ENCODE measurements around the genes TBCK, SEC24B and PLA2G12A.

- PRO-cap: unidirectional peak, plus-strand start at chr4:106315572
Measured at GRCh38 chr4:106315385-106315855, 589 bp downstream of the TBCK start.

GRCh38 chr4:106315856-106316671 is at the start of gene TBCK:
TSS of gene TBCK (minus strand) at chr4:106316209.
- PRO-cap: unidirectional peak, plus-strand start at chr4:106315957; bidirectional peak, plus-strand start at chr4:106316076, minus-strand start at chr4:106316008; bidirectional peak, plus-strand start at chr4:106316550, minus-strand start at chr4:106316204

- PRO-cap: no peak
Measured at GRCh38 chr4:107449845-107450308, 270.2 kb downstream of the PAPSS1 start.

- PRO-cap: no peak
Measured at GRCh38 chr4:107895950-107896626, 35.3 kb upstream of the CYP2U1 start.

- PRO-cap: unidirectional peak, minus-strand start at chr4:107997515
Measured at GRCh38 chr4:107997076-107997894, 7.6 kb downstream of the HADH start.

- PRO-cap: no peak
Measured at GRCh38 chr4:108107590-108108632, 60.8 kb downstream of the LEF1 start.

DNA sequence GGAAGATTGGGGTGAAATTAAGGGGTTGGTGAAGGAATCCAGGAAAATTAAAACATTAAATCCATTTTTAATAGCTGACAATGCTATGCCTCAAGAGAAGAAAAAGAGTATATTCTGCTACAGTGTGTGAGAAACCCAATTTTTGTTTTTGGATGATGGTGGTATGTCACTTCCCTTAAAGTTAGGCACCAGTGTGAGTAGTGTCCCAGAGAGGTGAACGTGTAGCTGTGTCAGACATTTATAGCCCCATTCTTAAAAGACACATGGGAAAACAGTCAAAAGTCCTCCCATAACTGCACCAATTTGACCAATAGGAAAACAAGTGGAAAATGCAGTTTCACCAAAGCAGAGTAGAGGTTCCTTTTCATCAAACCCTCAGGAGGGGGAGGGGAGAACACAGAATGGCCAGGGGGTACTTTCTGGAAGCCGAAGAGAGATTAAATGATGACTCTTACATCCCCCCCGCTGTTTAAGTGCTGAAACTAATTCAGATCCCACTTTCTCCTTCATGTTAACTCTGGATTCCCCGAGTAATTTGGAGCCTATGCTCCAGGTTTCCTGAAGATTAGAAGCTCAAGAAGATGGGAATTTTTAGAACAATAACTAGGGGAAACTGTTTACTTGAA is 1.9 kb upstream of the LEF1 start:
- PRO-cap: bidirectional peak, plus-strand start at position 370 of the sequence, minus-strand start at position 242 of the sequence; bidirectional peak, plus-strand start at position 468 of the sequence, minus-strand start at position 442 of the sequence

- PRO-cap: no peak
Measured at GRCh38 chr4:108622899-108623352, 2.5 kb downstream of the RPL34 start.

DNA sequence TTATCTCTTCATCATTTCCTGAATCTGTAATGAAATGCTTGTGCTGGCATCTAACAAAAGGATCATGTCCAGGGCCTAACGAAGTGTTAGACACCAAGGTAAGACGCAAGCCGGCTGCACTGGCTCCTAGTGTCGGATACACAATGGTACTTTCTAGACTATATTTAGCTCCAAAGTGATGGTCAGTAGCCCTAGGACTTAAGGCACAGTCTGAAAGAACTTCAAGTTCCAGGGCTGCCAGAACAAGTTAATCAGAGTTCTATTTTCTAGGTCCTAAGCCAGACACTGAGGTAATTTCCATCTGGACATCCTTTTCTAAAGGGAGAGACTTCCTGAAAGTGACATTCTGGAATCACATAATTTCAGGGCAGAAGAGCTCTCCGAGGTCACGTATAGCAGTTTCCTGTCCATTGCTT is 118.1 kb downstream of the COL25A1 start:
- PRO-cap: no peak

- PRO-cap: bidirectional peak, plus-strand start at chr4:109433275, minus-strand start at chr4:109433290; bidirectional peak, plus-strand start at chr4:109433627, minus-strand start at chr4:109433363; bidirectional peak, plus-strand start at chr4:109433858, minus-strand start at chr4:109433764
Measured at GRCh38 chr4:109433167-109434177, at the start of gene SEC24B. TSS of gene SEC24B (plus strand) at chr4:109433815.

DNA sequence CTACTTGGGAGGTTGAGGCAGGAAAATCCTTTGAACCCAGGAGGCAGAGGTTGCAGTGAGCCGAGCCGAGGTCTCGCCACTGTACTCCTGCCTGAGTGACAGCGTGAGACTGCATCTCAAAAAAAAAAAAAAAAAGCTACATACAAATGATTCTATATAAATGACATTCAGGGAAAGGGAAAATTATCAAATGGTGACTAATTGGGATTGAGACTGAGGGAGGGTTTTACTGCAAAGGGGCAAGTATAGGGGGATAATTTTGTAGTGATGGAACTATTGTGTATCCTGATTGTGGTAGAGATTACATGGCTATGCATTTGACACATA is 31.8 kb upstream of the MCUB start:
- PRO-cap: no peak

- PRO-cap: no peak
Measured at GRCh38 chr4:109537296-109537742, 22.7 kb upstream of the MCUB start.

DNA sequence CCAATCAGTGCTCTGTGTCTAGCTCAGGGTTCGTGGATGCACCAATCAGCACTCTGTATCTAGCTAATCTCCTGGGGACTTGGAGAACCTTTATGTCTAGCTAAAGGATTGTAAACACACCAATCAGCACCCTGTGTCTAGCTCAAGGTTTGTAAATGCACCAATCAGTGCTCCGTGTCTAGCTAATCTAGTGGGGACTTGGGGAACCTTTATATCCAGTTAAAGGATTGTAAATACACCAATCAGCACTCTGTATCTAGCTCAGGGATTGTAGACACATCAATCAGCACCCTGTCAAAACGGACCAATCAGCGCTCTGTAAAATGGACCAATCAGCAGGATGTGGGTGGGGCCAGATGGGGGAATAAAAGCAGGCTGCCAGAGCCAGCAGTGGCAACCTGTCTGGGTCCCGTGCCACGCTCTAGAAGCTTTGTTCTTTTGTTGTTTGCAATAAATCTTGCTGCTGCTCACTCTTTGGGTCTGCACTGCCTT is 2.0 kb upstream of the MCUB start:
- PRO-cap: no peak

DNA sequence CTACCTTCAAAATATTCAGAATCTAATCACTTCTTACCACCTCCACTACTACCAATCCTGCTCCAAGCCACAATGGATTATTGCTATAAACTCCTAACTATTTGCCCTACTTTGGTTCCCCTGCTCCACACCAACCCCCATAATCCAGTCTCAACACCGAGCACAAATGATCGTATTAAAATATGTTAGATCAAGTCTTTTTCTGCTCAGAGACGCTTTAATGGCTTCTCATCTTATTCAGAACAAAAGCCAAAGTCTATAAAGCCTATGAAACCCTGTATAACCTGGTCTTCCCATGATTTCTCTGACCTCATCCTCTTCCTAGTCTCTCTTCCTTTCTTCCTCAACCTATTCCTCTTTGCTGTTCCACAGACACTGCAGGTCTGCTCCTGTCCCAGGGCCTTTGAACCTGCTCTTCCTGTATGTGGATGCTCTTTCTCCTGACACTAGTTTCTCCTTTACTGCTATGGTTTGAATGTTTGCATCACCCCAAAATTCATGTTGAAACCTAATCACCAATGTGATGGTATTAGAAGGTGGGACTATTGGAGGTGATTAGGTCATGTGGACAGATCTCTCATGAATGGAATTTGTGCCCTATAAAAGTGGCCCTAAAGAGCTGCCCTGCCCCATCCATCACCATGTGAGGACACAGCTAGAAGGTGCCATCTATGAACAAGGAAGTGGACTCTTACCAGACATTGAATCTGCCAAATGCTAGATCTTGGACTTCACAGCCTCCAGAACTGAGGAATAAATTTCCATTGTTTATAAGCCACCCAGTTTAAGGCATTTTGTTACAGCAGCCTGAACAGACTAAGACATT is 7.8 kb downstream of the PLA2G12A start:
- PRO-cap: no peak

DNA sequence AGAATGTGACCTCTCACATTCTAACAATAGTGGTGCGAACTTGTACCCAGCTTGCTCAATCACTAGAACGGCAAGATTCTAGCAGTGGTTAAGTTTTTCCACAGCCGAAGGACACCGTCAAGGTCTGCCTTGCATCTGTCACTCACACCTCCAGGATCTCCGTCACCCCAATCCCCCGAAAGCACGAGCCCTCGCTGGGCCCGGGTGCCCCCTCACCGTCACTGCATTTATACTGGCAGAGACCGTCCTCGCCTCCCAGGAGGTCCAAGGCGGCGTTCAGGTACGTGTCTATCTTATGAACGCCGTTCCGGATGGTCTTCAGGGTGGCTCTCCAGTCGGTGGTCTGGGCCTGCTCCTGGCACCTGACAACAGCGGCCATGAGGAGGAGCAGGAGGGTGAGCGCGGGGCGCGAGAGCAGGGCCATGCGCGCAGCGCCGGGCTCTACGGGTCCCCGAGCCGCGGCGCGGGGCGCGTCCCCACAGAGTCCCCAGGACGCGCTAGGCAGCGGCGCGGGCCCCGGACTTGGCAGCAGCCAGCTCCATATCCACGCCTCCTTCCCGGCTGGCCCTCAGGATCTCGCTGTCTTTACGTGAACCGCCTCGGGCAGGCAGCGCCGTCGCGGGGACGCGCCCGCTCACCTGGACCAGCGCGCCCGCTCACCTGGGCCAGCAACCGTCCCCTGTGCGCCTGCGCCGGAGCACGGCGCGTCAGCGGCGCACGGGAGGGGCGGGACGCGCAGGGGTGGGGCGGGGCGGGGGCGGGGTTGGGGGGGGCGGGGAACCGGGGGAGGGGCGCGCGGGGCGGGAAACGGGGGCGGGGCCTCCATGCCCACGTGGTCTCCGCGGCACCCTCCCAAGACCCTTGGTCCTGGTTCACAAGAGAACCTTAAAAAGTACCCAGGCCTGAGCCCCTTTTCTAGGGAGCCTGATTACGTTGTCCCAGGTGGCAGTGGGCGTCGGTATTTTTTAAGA is at the start of gene PLA2G12A:
Gene PLA2G12A (minus strand): TSS at position 685 of the 971 bp plus-strand sequence.
- PRO-cap: bidirectional peak, plus-strand start at position 361 of the sequence, minus-strand start at position 397 of the sequence; bidirectional peak, plus-strand start at position 833 of the sequence, minus-strand start at position 683 of the sequence

GRCh38 chr4:109816768-109817578 is 1.4 kb downstream of the GAR1 start:
- PRO-cap: no peak

DNA sequence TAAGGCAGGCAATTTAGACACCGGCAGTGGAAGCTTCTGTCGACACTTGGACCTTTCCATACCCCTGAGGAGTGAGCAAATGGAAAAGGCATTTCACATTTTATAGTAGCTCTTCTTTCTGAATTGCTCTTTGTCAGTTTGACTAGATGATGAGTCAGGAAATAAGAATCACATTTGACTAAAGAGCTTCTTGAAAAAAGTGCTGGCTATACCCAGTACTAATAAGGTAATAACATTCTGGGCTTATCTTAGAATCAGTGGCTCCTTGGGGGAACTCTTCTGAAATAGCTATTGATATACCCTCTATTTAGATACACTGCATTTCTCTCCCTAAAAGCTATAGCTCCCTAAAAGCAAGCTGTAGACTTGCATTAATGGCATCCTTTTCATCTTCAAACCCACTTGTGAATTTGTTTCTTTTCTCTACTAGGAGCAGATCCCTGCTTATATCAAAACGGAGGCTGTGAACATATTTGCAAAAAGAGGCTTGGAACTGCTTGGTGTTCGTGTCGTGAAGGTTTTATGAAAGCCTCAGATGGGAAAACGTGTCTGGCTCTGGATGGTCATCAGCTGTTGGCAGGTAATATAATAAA is 67.8 kb downstream of the EGF start:
- PRO-cap: no peak

DNA sequence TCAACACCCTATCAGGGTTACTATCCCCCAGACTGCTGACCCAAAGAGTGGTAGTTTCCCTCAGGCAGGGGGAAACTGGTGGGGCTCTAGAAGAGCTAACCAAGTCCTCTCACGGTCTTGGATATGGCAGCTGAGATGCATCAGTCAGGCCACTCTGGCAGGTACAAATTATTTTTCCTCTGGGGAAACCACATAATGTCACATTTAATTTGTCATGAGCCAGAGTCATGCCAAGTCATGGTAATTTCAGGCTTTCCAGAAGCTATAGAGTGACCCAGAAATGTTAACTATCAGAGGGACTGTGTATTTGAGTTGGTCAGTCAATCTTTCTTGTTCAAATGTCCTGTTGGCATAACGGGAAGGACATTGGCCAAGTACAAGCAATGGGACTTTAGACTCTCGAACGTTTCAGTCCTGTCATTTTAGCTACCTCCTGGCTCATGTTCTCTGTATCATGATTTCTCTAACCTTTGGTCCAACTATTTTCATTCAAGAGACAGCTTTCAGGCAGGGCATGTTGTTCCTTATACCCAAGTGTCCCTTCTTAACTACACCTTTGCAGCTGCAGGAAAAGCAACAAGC is 142.4 kb downstream of the EGF start:
- PRO-cap: no peak

- PRO-cap: bidirectional peak, plus-strand start at chr4:110196646, minus-strand start at chr4:110196632
Measured at GRCh38 chr4:110196587-110196984, 1.8 kb downstream of the ELOVL6 start.

- PRO-cap: no peak
Measured at GRCh38 chr4:110198163-110198278, 394 bp downstream of the ELOVL6 start.

Data from REH cell (cell line).